Thoracic aorta endothelial cell (primary cell): ENCODE measurements around a stretch of chr6.

GRCh38 chr6:28981873-28982536 lies 23.1 kb downstream of the ZNF311 start:
- CAGE, long polyA plus RNA = no peak

DNA sequence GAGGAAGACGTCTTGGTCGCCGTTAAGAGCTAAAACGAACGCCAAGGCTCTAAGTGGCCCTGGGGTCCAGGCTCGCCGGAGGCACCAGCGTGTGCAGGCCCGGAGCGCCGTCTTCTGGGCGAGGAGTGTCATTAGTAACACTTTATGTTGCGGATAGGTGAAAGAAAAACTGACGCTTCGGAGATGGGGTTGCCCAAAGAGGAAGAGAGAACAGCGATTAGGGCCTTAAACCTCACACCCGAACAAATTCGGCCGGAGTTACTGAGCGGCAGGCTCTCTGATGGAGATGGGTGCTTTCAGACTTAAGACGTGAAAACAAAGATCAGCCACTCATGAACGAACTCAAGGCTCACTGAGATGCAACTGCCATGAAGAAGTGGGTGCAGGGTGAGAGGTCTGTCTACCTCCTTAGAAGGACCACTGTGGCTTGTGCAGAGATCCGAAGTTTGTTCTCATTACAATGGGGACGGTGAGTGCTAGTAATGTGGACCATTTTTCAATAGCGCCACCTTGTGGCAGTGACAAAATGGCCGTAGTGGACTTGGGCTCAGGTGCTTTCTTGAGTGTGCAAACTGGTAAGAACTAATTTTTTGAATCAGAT lies 11.8 kb upstream of the ZNF311 start:
- CAGE, long polyA plus RNA = no peak

DNA sequence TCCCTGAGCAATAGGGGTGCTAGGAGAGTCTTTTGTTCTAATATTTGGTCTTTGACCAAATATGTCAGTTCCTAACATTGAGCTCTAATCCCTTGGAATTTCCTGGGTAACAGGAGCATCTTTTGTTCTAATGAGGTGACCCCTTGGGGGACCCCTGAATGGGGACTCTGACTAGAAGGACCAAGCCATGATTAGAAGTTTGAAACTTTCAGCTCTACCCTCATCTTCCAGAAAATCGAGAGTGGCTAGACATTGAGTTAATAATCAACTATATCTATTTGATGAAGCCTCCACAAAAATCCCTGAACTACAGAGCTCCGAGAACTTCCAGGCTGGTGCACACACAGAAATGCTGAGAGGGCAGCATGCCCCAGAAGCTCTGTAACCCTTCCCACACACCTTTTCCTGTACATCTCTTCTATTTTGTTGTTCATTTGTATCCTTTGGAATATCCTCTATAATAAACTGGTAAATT lies 6.5 kb upstream of the OR2H2 start:
- CAGE, long polyA plus RNA = no peak

- CAGE, long polyA plus RNA = no peak
These were observed 7.8 kb downstream of the ZFP57 start for GRCh38 chr6:29673172-29673609.

DNA sequence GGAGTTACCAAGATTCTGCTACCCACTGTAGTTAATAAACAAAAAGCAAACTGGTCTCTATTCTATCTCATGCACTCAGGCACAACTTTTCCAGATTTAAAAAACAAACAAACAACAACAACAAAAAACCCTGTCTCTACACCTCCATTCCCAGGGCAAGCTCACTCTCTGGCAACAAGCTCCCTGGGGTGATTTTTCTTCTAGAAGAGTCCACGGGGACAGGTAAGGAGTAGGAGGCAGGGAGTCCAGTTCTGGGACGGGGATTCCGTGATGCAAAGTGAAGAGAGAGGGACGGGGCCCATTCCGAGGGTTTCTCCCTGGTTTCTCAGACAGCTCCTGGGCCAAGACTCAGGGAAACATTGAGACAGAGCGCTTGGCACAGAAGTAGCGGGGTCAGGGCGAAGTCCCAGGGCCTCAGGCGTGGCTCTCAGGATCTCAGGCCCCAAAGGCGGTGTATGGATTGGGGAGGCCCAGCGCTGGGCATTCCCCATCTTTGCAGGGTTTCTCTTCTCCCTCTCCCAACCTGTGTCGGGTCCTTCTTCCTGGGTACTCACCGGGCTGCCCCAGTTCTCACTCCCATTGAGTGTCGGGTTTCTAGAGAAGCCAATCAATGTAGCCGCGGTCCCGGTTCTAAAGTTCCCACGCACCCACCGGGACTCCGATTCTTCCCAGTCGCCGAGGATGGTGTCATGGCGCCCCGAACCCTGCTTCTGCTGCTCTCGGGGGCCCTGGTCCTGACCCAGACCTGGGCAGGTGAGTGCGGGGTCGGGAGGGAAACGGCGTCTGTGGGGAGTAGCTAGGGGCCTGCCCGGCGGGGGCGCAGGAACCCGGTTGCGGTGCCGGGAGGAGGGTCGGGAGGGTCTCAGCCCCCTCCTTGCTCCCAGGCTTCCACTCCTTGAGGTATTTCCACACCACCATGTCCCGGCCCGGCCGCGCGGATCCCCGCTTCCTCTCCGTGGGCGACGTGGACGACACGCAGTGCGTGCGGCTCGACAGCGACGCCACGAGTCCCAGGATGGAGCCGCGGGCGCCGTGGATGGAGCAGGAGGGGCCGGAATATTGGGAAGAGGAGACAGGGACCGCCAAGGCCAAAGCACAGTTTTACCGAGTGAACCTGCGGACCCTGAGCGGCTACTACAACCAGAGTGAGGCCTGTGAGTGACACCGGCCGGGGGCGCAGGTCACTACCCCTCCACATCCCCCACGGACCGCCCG lies 35.7 kb upstream of the HLA-G start:
- CAGE, long polyA plus RNA = no peak

DNA sequence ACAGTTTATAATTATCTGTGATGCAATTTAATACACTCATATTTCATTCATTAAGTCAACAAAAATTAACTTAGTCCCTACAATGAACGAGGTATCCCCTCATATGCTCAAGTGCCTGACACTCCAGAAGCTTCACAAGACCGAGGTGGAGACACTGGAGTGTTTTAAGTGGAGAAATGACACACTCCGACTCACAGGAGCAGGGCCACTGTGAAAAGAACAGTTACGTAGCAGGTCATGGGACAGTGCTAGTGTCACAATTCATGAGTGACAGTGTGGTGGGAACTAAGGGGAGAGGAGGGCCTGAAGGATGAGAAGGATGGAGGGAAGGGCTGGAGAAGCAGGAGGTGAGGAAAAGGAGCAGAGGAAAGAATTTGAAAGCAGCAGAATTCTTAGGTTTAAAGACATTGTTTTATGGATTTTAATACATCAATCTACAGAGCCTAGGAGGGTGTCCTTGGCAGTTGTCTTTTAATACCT lies 1.3 kb upstream of the HLA-A start:
- CAGE, long polyA plus RNA = no peak

GRCh38 chr6:30061715-30062154 lies 670 bp downstream of the POLR1H start:
- CAGE, long polyA plus RNA = no peak

GRCh38 chr6:30062155-30062527 lies 1.1 kb downstream of the POLR1H start:
- CAGE, long polyA plus RNA = no peak

- CAGE, long polyA plus RNA = no peak
These were observed 5.9 kb downstream of the TRIM10 start for GRCh38 chr6:30155129-30155548.

GRCh38 chr6:30284399-30285004 lies 42.2 kb upstream of the TRIM39 start:
- CAGE, long polyA plus RNA = no peak

GRCh38 chr6:30344047-30344557 lies 854 bp upstream of the RPP21 start:
- CAGE, long polyA plus RNA = no peak

- CAGE, long polyA plus RNA = no peak
These were observed 1.6 kb upstream of the HLA-E start for GRCh38 chr6:30487651-30488083.

GRCh38 chr6:30500465-30501269 lies 11.4 kb downstream of the HLA-E start:
- CAGE, long polyA plus RNA = no peak

DNA sequence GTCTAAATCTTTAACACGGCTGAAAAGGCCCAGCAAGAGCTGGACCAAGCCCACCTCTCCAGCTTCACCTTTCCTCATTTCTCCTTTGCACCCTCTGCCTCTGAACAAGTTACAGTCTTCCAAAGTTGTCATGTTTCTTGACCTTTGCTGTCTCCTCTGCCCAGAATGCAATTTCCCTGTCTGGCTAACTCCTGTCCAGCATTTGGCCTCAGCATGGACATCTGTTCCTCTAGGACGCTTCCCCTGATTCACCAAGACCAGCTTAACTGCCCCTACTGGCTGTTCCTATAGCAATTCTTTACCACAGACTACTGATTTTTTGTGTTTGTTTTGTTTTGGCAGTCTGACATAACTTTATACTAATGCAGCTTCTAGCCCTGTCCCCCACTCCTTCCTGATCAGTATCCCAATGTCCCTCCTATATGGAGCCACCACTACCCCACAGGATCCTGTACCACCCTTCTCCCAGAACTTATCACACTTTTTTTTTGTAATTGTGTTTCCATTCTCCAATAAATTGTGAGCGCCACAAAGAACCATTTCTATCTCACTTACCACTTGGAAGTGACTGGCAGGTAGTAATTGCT lies 13.3 kb downstream of the GNL1 start:
- CAGE, long polyA plus RNA = no peak

GRCh38 chr6:30583768-30584672 lies 12.8 kb downstream of the ABCF1 start:
- CAGE, long polyA plus RNA = no peak

GRCh38 chr6:30707689-30708499 lies 9.2 kb downstream of the MDC1 start:
- CAGE, long polyA plus RNA = no peak

- CAGE, long polyA plus RNA = no peak
These were observed 925 bp upstream of the TUBB start for GRCh38 chr6:30719178-30719676.

- CAGE, long polyA plus RNA = no peak
These were observed 5.0 kb downstream of the TUBB start for GRCh38 chr6:30724991-30725722.

GRCh38 chr6:30726328-30727100 lies 6.4 kb downstream of the TUBB start:
- CAGE, long polyA plus RNA = no peak

- CAGE, long polyA plus RNA = no peak
These were observed 69.0 kb upstream of the IER3 start for GRCh38 chr6:30812998-30814033.